HT1080 (cell line): ENCODE data around the gene SLC49A4.

RAMPAGE:
- cytosol, long total RNA: no peak
- long total RNA: no peak
- nucleus, long total RNA: no peak
Observed at GRCh38 chr3:119630084-119631169, 30.0 kb downstream of the POPDC2 start.

RAMPAGE:
- cytosol, long total RNA: no peak
- long total RNA: no peak
- nucleus, long total RNA: no peak
Observed at GRCh38 chr3:119967788-119968304, 126.4 kb downstream of the GSK3B start.

RAMPAGE:
- cytosol, long total RNA: no peak
- long total RNA: no peak
- nucleus, long total RNA: no peak
Observed at GRCh38 chr3:120176935-120177619, 82.8 kb upstream of the GSK3B start.

GRCh38 chr3:120395600-120396159 is 46.5 kb upstream of the LRRC58 start:
RAMPAGE:
- cytosol, long total RNA: no peak
- long total RNA: no peak
- nucleus, long total RNA: no peak

DNA sequence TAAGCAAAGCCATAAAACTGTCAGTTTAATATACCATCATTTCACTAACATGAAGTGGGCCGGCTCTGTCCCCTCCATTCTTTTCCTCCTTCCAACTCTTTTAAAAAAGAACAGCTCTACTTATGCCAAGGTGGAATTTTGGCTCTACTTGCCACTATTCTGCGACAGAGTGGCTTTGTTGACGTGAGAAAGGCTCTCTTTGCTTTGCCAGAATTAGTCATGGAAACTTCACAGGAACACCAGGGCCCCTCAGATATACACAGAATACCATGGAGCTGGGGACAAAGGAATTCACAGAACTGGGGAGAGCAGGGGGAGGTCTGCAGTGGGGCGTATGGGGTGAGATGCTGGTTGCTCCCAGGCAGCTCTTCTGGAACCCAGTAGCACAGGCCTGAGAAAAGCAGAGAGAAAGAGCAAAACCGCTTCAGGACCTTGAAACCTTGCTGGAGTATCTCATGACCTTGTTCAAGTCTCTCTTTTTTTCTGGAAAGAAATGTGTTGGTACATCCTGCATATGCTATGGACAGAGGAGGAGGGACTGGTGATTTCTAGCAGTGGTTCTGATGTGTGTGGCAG is 29.5 kb downstream of the FSTL1 start:
RAMPAGE:
- cytosol, long total RNA: no peak
- long total RNA: no peak
- nucleus, long total RNA: no peak

RAMPAGE:
- cytosol, long total RNA: no peak
- long total RNA: no peak
- nucleus, long total RNA: no peak
Observed at GRCh38 chr3:120438813-120439286, 11.9 kb downstream of the FSTL1 start.

GRCh38 chr3:120449504-120450218 is 1.1 kb downstream of the FSTL1 start:
RAMPAGE:
- cytosol, long total RNA: no peak
- long total RNA: no peak
- nucleus, long total RNA: no peak

GRCh38 chr3:120567772-120568687 is 28.1 kb upstream of the NDUFB4 start:
RAMPAGE:
- cytosol, long total RNA: no peak
- long total RNA: no peak
- nucleus, long total RNA: no peak

GRCh38 chr3:120602094-120603258 is 6.3 kb downstream of the NDUFB4 start:
RAMPAGE:
- cytosol, long total RNA: no peak
- long total RNA: no peak
- nucleus, long total RNA: no peak

DNA sequence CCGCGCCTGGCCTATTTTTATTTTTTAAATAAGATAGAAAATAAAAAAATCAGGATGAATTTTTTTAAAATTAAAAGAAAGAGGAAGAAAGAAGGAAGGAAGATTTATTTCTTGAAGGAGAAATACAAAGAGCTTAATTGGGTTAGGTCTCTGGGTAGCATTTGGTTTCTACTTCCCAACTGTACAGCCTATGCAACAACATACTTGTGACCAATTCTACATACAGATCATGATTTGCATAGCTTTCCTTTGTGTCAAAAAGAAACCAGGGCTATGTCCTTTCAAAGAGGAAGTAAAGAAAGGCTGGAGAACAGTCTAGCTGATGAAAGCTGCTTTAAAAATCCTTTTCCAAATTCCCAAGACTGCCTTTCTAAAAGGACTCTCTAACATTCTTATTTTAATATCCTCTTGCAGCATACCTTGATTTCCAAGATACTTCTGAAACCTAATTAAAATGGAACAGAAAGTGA is 6.1 kb upstream of the HGD start:
RAMPAGE:
- cytosol, long total RNA: no peak
- long total RNA: no peak
- nucleus, long total RNA: no peak

DNA sequence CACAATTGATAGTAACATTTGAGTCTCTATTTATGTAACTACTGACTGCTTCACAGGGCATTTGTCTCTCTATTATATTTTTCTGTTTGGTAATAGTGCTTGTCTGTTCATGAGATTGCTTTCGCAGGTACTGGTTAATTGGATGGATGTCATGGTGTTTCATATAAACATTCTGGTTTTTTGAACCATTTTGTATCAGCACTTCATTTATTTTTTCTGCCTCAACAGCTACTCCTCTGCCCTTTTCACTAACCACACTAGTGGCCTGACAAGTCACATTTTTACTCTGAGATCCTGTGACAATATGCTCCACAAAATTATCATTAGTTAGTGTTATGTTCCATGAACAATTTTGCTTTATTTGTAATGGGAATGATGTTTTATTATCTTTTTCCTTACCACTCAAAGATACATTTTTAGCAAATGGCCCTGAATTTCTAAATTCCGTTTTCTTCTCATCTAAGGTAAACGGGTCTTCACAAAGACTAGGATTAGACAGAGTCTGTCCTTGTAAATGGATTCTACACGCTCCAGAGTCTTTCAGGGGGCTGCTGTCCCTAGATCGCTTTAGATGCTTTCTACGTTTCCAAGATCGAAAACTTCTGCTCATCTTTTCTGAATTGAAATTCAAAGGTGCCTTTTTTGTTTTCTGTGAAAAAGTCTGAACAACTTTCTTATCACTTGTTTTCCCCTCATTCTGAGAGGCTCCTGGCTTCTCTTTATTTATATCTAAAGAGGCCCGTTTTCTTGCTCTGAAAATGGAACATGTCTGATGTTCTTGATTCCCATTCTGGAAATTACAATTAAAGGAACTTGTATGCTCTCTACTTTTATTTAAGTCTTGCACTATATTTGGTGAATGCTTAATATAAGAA is 56.3 kb downstream of the POLQ start:
RAMPAGE:
- cytosol, long total RNA: no peak
- long total RNA: no peak
- nucleus, long total RNA: no peak

RAMPAGE:
- cytosol, long total RNA: no peak
- long total RNA: no peak
- nucleus, long total RNA: no peak
Observed at GRCh38 chr3:121624496-121624886, 31.3 kb downstream of the FBXO40 start.

DNA sequence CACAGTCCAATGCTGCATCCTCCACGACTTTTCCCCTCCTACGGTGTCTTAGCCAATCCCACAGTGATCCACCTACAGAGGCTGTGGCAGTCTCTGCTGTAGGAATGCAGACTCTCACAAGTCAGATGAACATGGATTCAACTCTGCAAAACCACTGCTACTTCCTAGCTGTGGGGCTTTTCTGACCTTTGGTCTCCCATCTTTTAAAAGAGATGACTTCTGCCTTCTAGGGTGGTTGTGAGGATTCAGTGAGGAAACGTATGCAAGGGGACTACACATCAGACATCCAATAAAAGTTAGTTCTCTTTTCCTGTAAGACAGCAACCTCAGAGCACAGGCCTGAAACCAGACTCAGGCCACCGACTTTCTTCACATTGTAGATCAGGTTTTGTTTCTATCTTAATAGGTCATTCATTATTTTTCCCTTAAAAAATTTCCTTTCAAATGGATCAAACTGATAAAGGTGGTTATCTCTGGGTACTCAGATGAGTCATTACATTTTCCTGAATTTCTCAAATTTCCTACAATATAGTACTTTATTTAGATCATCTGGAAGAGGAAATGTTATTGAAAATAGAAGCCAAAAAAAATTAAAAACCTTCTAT is 23.2 kb downstream of the ILDR1 start:
RAMPAGE:
- cytosol, long total RNA: no peak
- long total RNA: no peak
- nucleus, long total RNA: no peak

RAMPAGE:
- cytosol, long total RNA: no peak
- long total RNA: no peak
- nucleus, long total RNA: no peak
Observed at GRCh38 chr3:122513842-122514308, 864 bp downstream of the KPNA1 start.

DNA sequence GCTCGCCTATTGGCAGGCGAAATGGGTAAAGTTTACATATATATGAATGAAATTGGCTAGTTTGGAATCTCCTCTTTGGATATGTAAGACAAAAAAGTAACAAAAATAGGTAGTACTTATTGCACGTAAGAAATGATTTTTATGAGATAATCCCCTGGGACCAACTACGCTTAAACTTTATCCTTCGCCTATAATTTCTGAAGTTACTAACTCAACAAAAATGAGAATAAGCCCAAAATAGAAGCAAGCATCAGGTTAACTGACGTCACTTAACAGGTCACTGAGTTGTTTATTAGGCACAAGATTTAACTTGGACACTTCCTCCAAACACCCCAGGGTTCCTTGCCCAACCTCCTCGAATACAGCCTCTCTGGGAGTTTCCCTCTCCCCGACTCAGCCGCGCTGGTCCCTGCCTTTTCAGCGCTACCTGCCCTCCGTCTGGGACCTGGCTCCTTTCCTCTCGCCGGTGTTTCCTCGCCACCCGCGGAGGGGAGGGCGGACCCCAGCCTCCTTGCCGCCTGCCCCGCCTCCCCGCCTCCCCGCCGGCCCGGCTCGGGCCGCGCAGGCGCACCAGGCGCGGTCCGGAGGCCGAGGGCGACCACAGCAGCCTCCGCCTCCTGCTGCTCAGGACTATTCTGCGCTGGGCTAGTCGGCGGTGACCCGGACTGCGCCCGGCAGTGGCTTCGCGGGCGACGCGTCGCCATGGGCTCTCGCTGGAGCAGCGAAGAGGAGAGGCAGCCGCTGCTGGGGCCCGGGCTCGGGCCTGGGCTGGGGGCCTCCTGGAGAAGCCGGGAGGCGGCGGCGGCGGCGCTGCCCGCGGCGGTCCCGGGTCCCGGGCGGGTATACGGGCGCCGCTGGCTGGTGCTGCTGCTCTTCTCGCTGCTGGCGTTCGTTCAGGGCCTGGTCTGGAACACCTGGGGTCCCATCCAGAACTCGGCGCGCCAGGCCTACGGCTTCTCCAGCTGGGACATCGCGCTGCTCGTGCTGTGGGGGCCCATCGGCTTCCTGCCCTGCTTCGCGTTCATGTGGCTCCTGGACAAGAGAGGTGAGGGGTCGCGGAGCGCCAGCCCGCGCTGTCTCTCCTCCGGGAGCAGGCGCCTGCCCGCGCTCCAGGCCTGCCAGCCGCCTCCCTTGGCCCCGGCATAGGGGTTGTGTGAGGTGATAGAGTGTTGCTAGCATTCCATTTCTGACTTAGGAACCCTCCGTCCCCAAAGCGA is at the start of gene SLC49A4:
Gene SLC49A4, plus strand, starts transcription at position 579 of the 1,217 bp plus-strand sequence.
RAMPAGE:
- cytosol, long total RNA: no peak
- long total RNA: no peak
- nucleus, long total RNA: no peak

RAMPAGE:
- cytosol, long total RNA: no peak
- long total RNA: no peak
- nucleus, long total RNA: no peak
Observed at GRCh38 chr3:122808163-122808705, 13.4 kb downstream of the SLC49A4 start.

RAMPAGE:
- cytosol, long total RNA: no peak
- long total RNA: no peak
- nucleus, long total RNA: no peak
Observed at GRCh38 chr3:122956626-122957217, 70.8 kb downstream of the SEMA5B start.

GRCh38 chr3:122969468-122969983 is 58.0 kb downstream of the SEMA5B start:
RAMPAGE:
- cytosol, long total RNA: no peak
- long total RNA: no peak
- nucleus, long total RNA: no peak

DNA sequence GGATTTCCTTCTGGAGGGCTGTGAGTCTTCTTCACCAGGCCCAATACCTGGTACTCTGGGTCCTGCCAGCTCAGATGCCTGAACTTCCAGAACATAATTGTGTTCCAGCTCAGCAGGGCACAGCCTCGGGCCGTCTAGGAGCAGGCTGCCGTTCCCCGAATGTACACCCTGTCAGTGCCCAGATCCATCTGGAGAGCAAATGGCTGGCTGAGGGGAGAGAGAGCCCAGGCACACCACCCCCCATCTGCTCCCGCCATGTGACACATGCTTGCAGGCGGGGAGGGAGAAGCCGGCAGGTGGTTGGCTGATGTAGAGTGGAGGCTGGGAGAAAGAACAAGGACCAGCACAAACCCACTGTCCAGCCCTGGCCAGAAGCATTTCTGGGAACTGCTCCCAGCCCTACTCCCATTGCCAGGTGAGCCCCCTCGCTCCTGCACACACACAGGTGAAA is 53.7 kb downstream of the SEMA5B start:
RAMPAGE:
- cytosol, long total RNA: no peak
- long total RNA: no peak
- nucleus, long total RNA: no peak

GRCh38 chr3:122975189-122975710 is 52.3 kb downstream of the SEMA5B start:
RAMPAGE:
- cytosol, long total RNA: no peak
- long total RNA: no peak
- nucleus, long total RNA: no peak